ENCODE data around the genes OR4K14, TTC5, OSGEP, PIP4P1, RNASE1, NDRG2 and TPPP2.

DNA sequence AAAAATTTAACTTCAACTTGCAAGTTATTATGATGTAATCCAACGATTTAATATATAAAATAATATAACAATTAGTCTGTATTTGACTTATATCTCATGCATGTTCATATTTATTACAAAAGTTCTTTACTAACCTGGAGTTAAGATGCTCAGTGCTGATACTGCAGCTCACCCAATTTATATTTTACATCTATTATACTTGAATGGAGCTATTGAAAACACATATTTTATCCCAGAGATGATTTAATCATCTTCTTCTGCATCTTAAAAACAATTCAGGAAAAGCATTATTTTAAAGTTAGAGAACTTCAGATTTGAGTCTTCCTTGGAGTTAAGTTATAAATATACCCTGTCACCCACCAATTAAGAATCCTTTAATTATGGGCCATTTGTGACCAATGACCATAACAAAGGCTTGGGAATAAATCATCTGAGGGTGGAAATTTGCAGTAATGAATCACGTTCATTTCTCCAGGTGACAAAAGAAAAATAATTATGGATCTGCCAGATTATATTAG lies at the start of gene OR4K14:
Gene OR4K14 (minus strand): TSS at position 299 of the 518 bp plus-strand sequence.
- PRO-cap, 3 experiments: no peak in any of the 3 experiments
- RRBS: no CpG with 5 or more reads among the region's 2 CpGs

GRCh38 chr14:20270707-20270990 lies 31.6 kb downstream of the OR11H4 start:
- PRO-cap, 3 experiments: no peak in any of the 3 experiments
- RRBS: no CpG with 5 or more reads among the region's 1 CpG

GRCh38 chr14:20305318-20306288 lies at the start of gene TTC5:
TSS of gene TTC5 (minus strand) at chr14:20305951.
- PRO-cap, 3 experiments: peak in 3 of 3 experiments; most common minus-strand start chr14:20305950 (in 2)
- RRBS: no CpG with 5 or more reads among the region's 28 CpGs

- PRO-cap, 3 experiments: no peak in any of the 3 experiments
- RRBS: no CpG with 5 or more reads among the region's 6 CpGs
Measured at GRCh38 chr14:20447509-20448043, 7.0 kb downstream of the OSGEP start.

DNA sequence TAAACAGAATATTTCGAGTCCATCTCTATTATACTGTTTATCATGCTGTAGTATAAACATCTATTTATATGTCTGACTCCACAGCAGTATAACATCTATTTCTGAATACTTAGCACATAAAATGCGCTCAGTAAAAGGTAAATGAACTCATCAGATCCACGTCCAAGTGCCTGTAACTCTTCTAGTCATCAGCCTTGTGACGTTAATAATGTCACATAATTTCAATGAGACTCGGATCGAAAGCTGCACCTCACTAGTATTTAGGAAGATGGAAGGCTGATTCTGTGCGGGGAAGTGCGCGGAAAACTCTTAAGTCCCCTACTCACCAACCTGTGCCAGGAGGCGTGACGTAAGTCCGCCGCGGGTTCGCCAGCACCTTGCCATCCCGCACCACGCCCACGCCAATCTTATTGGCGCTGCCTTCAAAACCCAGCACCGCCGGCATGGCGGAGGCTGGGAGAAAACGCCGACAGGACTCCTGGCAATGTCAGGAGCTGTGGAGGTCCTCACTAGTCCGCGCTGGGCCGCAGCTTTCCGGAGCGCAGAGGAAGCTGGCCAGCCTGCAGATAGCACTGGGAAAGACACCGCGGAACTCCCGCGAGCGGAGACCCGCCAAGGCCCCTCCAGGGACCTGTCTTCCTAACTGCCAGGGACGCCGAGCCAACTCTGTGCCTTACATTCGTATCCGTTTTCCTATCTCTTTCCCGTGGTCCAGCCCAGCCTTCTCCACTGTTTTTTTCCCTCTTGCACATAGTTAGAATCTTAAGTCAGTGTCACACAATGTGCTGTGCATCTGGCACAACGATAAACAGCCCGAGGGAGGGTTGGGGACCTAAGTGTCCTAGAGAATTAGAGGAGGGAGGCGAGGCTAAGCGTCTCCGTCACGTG lies at the start of gene OSGEP:
Gene OSGEP (minus strand): TSS at position 574 of the 888 bp plus-strand sequence.
- PRO-cap, 3 experiments: peak in 3 of 3 experiments; most common plus-strand start position 435 of the sequence (in 3); most common minus-strand start position 574 of the sequence (in 2)
- RRBS: under 1% methylated on average over 8 of the region's 46 CpGs

DNA sequence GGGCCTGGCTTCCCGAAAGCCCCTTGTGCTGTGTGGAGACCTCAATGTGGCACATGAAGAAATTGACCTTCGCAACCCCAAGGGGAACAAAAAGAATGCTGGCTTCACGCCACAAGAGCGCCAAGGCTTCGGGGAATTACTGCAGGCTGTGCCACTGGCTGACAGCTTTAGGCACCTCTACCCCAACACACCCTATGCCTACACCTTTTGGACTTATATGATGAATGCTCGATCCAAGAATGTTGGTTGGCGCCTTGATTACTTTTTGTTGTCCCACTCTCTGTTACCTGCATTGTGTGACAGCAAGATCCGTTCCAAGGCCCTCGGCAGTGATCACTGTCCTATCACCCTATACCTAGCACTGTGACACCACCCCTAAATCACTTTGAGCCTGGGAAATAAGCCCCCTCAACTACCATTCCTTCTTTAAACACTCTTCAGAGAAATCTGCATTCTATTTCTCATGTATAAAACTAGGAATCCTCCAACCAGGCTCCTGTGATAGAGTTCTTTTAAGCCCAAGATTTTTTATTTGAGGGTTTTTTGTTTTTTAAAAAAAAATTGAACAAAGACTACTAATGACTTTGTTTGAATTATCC lies 2.2 kb downstream of the APEX1 start:
- PRO-cap, 3 experiments: no peak in any of the 3 experiments
- RRBS: no CpG with 5 or more reads among the region's 9 CpGs

DNA sequence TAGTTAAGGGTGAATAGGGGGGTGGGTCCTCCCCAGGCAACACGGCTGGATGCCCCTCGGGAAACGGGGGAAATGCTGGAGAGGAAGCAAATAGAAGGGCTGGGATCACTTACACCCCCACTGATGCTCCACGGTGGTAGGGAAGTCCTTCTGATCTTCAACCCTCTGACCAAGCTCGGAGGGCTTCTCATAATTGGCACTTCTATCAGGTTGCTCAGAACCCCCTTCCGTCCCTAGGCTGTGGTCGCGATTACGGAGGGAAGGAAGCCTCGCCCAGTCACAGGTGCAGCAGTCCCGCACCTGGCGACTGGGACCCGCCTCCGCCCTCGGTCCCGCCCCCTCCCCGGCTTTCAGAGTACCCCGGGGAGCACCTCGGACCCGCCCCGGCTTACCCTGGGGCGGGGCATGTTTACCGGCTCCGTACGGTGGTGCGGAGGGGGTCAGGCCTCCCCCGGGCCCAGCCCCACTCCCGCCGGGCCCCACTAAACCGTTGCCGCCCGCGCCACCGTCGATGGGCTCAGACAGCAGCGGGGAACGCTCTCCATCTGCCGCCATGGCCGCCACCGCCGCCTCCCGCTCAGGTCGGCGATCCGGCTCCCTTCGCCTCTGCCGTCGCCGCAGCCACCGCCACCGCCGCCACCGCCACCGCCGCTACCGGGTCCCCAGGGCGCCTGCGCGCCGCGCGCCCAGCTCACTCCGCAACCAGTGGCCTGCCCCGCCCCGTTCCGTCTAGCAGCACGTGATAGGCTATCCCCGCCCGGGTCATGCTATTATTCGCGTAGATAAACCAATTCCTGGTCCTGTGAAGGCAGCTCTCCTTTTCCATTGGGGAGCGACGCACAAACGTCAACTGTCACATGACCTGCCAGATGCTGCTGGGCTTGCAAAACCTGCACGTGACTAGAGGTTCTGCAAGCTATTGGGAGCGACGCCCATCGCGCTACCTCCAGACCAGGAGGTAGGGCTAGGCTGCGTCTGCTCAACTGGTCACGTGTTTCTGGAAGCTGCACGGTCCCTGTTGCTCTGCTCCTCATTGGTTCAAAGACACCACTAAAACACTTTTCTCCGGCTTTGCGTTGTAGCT lies at the start of gene PIP4P1:
Gene PIP4P1 (minus strand): TSS at position 664 of the 1,084 bp plus-strand sequence.
- PRO-cap, 3 experiments: peak in 3 of 3 experiments; most common plus-strand start position 903 of the sequence (in 1); most common minus-strand start position 653 of the sequence (in 3)
- RRBS: 1% methylated on average over 33 of the region's 84 CpGs

- PRO-cap, 3 experiments: no peak in any of the 3 experiments
- RRBS: no CpG with 5 or more reads among the region's 9 CpGs
Measured at GRCh38 chr14:20471948-20473257, 3.2 kb downstream of the PNP start.

- PRO-cap, 3 experiments: no peak in any of the 3 experiments
- RRBS: no CpG with 5 or more reads among the region's 2 CpGs
Measured at GRCh38 chr14:20559363-20559838, 31.8 kb downstream of the RNASE12 start.

DNA sequence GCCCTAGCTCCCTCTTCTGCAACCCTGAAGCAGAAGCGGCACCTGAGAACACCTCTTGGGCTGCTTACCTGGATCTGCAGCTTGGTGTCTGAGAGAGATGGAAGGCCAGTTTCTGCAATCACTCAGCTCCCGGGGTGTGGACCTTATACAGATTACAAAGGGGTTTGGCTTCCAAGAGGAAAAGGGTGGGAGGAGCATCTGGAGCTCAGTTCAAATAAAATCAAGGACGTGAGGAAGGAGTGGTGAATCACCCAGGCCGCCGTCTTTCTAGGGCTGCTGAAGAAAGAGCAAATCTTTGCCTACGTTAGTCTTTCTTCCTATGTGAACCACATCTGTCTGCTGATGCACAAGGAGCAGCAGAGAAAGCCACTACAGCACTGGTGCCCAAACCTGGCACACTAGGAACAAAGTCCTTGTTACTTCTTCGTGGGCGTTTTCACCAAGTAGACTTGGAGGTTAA lies at the start of gene RNASE1:
Gene RNASE1 (minus strand): TSS at position 116 of the 460 bp plus-strand sequence.
- PRO-cap, 3 experiments: peak in 1 of 3 experiments; most common plus-strand start position 245 of the sequence (in 1); most common minus-strand start position 119 of the sequence (in 1)
- RRBS: no CpG with 5 or more reads among the region's 8 CpGs

DNA sequence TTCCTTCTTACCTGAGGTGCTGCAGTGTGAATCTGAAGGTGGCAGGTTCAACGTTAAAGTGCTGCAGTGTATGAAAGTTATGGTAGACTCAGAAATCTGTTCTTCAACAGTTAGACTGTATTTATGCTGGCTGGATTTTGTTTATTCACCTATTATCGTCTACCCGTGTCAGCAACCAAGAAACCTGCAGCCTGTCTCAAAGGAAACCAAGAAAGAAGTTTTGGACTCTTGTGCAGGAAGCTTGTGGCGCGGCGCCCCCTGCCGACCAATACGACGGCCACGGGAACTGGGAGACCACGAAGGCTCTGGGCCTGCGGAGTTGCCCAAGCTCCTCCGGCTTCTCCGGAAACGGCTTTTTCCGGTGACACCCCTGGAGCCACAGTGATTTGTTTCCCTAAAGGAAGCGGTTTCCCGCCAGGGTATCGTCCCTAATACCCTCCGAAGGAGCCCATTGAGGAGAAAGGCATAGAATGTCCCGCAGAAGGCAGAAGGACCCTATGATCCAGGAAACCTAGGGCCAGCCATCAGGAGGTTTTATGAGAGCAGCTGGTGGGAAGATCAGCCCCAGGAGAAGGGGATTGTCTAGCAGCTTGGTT lies 17.5 kb upstream of the RNASE3 start:
- PRO-cap, 3 experiments: no peak in any of the 3 experiments
- RRBS: no CpG with 5 or more reads among the region's 21 CpGs

DNA sequence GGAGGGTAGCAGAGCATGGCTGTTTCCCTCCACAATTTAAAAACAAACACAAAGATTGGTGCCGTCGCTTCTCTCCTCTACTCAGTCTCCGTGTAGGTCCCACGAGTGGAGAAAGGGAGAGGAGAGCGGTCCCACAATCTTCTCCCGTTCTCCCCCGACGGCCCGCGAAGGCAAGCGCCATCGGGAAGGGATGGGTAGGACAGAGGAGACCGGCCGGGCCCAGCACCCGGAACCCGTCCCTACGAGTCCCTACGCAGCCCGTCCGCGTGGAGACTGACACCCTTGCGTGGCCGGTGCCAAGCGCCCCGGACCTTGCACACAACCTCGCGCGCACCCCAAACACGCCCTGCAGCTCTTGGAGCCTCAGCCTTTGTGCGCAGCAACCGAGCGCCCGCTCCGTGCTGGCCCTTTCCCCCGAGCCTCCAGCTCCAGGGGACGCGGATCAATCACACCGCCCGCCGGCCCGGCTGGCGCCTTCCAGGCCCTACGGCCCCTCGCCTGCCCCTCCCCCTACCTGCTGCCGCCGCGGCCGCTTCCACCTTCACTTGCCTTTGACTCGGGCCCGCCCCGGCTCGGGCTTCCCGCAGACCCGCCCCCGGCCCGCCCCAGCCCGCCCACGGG lies at the start of gene NDRG2:
Gene NDRG2 (minus strand): TSS at position 547 of the 621 bp plus-strand sequence.
- PRO-cap, 3 experiments: peak in 3 of 3 experiments; most common minus-strand start position 547 of the sequence (in 3)
- RRBS: 2% methylated on average over 16 of the region's 58 CpGs

- PRO-cap, 3 experiments: no peak in any of the 3 experiments
- RRBS: 95% methylated on average over 1 of the region's 5 CpGs
Measured at GRCh38 chr14:21030062-21030506, at the start of gene TPPP2. TSS of gene TPPP2 (plus strand) at chr14:21030217.

DNA sequence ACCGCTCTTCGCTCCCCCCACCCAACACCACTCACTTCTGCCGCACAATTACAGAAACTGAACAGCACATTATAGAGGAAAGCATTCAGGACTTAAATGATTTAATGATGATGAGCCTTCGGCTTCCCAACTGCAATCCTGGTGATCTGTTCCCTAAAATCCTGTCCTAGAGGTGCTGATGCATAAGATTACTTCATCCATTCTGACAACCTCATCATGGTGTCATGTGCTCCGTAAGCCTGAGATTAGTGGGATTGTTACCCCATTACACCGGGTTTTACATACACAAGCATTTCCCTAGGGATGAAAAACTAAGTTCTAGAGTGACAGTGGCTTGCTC lies 2.5 kb upstream of the RNASE13 start:
- PRO-cap, 3 experiments: no peak in any of the 3 experiments
- RRBS: no CpG with 5 or more reads among the region's 6 CpGs

DNA sequence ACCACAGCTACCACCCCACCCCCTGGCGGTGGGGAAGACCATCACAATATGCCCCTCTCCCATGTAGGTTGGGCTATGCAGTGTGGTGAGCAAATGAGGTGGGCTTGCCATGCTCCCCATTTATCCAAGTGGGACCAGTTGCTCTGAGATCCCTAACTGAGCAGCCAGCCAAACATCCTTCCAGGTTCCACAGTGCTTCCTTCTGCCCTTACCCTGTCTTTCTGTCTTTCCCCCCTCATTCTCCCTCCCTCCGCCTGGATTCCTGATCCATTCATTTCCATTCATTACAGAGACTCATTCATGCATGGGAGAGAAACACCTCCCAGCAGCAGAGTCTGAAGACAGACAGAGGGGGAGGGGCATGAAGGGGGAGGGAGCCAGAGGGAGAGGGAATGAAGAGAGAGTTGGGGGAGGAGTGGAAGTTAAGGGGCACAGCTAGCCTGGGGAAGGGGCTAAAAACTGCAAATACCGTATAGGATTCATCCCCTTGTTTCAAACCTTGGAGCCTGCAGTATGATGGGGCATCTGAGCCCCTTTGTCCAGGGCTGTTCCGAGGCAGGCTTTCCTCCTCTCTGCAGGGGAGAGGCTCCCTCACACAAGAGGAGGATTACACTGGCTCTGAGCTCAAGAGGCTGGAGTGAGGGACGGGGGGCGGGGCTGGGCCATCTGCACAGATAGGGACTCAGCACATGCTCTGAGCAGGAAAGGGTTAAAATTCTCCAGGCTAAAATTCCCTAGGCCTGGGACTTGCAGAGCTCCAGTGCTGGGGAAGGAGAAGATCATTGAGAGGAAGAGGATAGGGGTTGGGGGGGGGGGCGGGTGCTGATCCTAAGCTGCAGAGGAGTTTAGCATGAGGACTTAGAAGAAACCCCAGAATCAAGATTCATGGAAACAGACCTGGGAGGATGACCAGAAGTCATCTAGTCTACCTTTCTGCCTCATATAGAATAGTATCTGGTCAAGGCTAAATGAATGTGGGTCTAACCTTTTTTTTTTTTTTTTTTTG lies 4.2 kb downstream of the ZNF219 start:
- PRO-cap, 3 experiments: no peak in any of the 3 experiments
- RRBS: no CpG with 5 or more reads among the region's 7 CpGs

DNA sequence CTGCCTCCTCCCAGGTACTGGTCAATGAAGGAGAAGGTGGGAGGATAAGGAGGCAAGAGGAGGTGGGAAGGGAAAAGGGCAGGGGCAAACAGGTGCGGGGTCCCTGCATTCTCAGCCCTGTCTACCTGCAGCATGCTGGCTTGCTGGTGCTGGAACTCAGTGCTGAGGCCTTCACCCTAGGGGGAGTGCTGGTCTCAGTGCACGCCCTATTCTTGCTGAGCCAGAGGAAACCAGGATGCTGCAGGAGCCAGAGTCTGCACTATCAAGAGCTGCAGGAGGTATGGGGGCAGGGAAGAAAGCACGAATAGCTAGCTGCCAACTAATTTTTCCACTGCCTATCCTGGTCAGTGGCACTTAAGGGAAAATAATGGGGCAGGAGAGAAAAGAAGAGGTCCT lies 1.6 kb downstream of the TMEM253 start:
- PRO-cap, 3 experiments: no peak in any of the 3 experiments
- RRBS: no CpG with 5 or more reads among the region's 3 CpGs

- PRO-cap, 3 experiments: peak in 2 of 3 experiments; most common minus-strand start chr14:21104632 (in 1)
- RRBS: 2% methylated on average over 3 of the region's 9 CpGs
Measured at GRCh38 chr14:21104452-21105171, 3.7 kb downstream of the TMEM253 start.

DNA sequence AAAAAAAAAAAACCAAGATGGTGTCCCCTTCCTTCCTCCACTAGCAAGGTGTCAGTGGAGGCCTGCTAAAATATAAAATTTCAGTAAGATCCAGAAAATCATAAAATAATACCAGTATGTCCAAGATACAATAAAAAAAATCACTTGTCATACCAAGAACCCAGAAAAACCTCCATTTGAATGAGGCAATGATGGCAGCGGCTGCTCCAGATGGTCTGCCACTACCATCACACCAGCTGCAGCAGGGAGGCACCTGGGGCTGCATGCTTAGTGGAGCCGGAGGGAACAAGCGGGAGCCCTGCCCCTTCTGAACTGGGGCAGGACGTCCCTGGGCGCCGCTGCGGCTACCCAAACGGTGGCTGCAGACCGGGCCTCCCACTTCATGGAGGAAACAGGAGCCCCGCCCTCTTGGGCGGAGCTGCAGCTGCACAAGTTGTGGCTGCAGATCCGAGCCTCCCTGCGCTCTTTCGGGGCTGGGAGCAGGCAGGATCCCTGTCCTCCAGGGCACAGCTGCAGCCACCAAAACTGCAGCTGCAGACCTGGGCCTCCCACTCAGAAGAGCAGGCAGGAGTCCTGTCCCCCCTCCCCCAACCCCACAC lies 36.0 kb upstream of the OR5AU1 start:
- PRO-cap, 3 experiments: no peak in any of the 3 experiments
- RRBS: 2% methylated on average over 7 of the region's 14 CpGs

- PRO-cap, 3 experiments: no peak in any of the 3 experiments
- RRBS: no CpG with 5 or more reads among the region's 7 CpGs
Measured at GRCh38 chr14:21200379-21201276, 44.8 kb upstream of the OR5AU1 start.

- PRO-cap, 3 experiments: no peak in any of the 3 experiments
- RRBS: no CpG with 5 or more reads among the region's 2 CpGs
Measured at GRCh38 chr14:21205077-21205624, 49.3 kb upstream of the OR5AU1 start.

Measured in breast (tissue), 4 donors.